Heart left ventricle (tissue), 7 donors: ENCODE data around the genes PRR23A and RASA2.

DNA sequence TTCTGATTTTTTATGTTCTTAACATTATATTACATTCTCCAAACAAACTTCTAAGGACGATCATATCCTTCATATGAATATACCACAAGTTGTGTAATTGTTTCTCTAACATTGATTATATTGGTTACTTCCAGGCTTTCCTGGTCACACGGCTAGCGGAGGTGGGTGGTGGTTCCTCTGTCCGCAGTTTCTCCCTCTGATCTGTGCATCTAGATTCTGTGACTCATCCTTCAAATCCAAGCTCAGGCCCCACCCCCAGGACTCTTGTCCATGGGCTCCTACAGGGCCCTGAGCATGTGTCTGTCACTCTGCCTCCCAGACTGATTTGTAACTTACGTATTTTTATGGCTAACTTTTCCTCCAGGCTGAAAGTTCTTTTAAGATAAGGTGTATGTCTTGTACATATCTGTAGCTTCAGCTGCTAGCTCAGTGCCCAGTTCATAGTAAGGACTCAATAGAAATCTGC, 7.9 kb downstream of the ESYT3 start:
- PRO-cap, 6 experiments, result no peak in any of the 6 experiments
- RAMPAGE, long total RNA, 2 experiments, result no peak in any of the 2 experiments
- RRBS, result no CpG with 5 or more reads among the region's 5 CpGs

DNA sequence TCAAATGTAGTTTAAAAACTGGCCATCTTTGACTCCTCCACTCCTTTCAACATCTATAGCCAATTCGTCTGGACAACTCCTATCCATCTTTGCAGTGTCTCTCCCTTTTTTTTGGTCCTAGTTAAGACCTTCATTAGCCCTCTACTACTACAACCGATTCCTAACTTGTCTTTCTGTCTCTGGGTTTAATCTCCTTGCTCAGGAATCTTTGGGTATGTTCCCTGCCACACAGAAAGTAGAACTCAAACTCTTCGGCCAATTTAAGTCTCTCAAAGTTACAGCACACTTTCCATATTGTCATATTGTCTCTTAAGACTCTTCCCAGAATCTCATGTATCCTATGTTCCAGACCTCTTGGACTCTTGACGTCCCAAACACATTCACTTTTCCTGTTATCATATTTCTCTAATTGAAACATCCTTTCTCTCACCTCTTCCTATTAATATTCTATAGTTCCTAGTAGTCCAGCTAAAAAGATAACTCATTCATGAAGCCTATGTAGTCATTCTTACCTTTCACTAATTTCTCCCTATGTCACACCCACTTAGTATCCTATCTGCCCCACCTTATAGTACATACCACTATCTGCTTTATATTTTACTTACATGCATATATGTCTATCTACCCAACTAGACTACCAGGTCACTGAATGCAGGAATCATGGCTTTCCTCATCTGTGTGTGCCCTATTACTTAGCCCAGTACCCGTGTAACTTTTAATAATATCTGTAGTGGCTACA, 59.1 kb downstream of the CEP70 start:
- PRO-cap, 6 experiments, result no peak in any of the 6 experiments
- RAMPAGE, long total RNA, 2 experiments, result no peak in any of the 2 experiments
- RRBS, result no CpG with 5 or more reads among the region's 5 CpGs

DNA sequence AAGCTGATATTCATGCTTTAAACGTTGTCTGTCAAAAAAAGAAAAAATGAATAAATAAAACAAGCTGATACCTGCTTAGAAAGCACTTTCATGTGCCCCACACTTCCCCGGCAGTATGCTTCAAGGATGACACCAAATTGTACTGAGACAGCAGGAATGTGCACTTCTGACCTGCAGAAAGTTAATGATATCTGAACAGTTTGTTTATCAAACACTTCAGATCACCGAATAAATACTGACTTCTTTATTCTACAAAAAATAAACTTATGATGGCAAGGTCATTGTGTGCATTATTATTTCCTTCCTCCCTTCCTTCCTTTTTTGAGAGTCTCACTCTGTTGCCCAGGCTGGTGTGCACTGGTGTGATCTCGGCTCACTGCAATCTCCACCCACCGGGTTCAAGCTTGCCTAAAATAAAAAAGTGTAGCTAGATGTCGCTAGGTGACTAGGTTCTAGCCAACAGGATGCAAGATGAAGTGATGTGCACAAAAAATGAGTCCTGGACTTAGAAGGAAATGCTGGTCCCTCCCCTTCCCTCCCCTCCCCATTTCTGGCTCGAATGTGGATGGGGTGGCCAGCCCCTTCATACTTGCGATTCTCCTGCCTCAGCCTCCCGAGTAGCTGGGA, 80.3 kb downstream of the FAIM start:
- PRO-cap, 6 experiments, result no peak in any of the 6 experiments
- RAMPAGE, long total RNA, 2 experiments, result no peak in any of the 2 experiments
- RRBS, result no CpG with 5 or more reads among the region's 9 CpGs

GRCh38 chr3:138833594-138834158, 1.1 kb downstream of the PIK3CB start:
- PRO-cap, 6 experiments, result no peak in any of the 6 experiments
- RAMPAGE, long total RNA, 2 experiments, result no peak in any of the 2 experiments
- RRBS, result no CpG with 5 or more reads among the region's 12 CpGs

DNA sequence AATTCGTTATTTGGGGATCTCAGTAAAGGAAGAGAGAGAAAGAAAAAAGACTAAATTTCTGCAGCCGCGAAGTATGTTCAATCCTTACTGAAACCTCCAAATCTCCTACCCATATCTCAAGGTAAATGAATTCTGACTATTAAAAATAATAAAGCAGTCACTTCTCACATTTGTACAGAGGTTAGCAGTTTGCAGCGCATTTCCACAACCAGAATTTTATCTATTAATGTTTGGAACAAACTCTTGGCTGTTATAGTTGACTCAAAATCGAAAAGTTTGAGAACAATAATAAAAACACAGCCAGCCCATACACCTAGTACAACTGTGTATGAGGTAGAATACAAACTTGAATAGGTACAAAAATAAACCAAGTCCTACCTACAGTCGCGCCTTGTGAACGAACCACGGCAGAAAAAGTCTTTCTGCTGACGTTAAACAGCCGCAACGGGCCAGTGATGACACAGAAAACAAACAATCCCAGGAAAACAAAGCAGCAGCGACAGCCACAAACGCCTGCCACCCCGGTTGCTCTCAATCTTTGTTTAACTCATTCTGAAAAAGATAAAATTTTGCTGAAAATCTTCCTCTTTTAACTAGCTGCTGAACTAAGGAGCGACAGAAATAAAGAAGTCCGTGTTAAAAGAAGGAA, 3.2 kb downstream of the FOXL2 start:
- PRO-cap, 6 experiments, result no peak in any of the 6 experiments
- RAMPAGE, long total RNA, 2 experiments, result no peak in any of the 2 experiments
- RRBS, result no CpG with 5 or more reads among the region's 17 CpGs

DNA sequence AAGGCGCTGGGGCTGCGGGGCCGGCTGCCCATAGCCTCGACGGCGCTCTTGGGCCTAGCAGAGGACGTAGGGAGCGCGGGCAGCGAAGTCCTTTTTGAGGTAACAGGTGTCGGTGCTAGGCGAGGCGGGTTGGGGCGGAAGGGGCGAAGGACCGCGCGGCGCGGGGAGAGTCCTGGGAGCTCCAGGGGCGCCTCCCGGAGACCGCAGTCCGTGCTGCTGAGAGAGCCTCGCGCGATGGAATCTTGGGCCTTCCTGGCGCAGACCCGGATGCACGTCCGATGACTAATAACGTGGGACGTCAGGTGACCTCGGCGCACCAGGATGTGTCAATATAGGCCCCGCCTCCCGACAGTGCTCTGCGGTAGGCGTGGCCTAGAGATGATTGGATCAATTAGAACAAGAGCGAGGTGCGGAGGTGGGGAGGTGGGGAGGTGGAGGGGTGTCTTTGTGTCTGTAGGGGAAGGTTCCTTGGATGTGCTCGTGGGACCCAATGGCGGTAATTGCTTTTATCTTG, at the start of gene PRR23A:
Gene PRR23A, minus strand, starts transcription at position 32 of the 514 bp plus-strand sequence.
- PRO-cap, 6 experiments, result no peak in any of the 6 experiments
- RAMPAGE, long total RNA, 2 experiments, result no peak in any of the 2 experiments
- RRBS, result 57% methylated on average over 4 of the region's 43 CpGs

DNA sequence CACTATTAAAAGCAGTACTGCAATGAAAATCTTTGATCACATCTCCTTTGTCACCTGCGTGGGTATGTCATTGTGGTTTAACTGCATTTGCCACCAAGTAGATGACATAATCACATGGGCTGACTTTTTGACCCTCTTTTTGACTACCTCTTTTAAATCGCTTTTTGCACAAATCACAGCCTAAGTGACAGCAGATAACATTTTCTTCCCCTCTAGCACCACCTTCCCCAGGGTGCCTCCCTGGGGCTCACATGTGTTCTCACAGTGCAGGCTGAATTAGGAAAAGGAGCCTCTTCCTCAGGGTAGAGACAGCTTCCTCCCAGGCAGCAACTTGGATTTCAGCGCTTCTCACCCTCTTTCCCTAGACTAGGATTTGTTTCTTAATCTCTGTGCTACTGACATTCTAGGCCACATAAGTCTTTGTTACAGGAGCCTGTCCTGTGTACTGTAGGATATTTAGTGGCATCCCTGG, 1.2 kb upstream of the RBP1 start:
- PRO-cap, 6 experiments, result no peak in any of the 6 experiments
- RAMPAGE, long total RNA, 2 experiments, result no peak in any of the 2 experiments
- RRBS, result no CpG with 5 or more reads among the region's 3 CpGs

DNA sequence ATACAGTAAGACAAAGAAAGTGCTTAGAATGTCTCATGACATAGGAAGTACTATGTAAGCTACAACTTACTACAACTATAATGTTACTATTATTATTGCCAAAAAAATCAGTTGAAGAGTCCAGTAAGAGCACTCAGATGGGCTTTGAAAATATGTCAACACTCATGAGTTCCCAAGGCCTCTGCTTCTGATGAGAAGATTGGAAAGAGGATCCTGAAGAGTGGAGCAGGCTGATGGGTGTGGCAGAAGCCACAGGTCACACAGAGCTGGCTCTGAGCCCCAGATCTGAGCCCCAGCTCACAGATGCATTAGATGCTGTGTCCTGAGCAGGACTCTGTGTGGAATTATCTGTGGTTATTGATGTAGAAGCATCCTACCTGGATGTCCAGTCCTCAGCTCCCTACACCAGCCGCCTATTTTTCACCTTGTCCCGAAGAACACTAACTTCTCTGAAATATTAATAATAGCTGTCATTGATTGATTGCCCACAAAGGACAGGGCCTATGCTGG, 65.6 kb downstream of the SPSB4 start:
- PRO-cap, 6 experiments, result no peak in any of the 6 experiments
- RAMPAGE, long total RNA, 2 experiments, result no peak in any of the 2 experiments
- RRBS, result no CpG with 5 or more reads among the region's 2 CpGs

- PRO-cap, 6 experiments, result no peak in any of the 6 experiments
- RAMPAGE, long total RNA, 2 experiments, result no peak in any of the 2 experiments
- RRBS, result no CpG with 5 or more reads among the region's 4 CpGs
Measured at GRCh38 chr3:141235981-141236180, 4.3 kb downstream of the PXYLP1 start.

DNA sequence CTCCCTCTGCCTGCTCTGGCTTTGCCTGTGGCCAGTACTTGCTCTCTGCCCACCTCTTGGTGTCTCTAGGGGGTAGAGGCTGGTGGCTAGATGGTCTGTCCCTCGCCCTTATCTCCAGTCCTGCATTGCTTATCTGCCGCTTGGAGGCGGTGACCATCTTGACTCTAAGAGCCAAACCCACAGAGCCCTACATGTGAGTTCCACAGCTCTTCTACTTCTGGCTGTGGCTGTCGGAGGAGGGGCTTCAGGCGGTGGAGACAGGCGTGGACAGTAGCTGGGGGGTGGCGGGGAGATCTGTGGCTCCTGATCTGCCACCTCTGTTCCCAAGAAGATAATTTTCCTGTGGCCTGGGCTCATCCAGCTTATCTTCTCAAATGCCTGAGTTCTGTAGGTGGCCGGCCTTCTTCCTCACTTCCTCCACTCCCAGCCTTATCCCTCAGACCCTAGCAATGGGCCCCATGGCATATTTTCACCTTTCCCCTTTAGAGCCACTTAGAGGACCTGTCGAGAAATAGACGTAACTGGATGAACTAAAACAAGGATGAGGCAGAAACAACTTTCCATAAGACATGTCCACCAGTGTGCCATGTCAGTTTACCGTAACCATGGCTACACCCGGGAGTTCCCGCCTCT, 55.5 kb upstream of the ZBTB38 start:
- PRO-cap, 6 experiments, result no peak in any of the 6 experiments
- RAMPAGE, long total RNA, 2 experiments, result no peak in any of the 2 experiments
- RRBS, result no CpG with 5 or more reads among the region's 13 CpGs

GRCh38 chr3:141331653-141332403, 36.5 kb upstream of the ZBTB38 start:
- PRO-cap, 6 experiments, result peak in 4 of 6 experiments; most common plus-strand start chr3:141332284 (in 4); most common minus-strand start chr3:141331826 (in 2)
- RAMPAGE, long total RNA, 2 experiments, result no peak in any of the 2 experiments
- RRBS, result no CpG with 5 or more reads among the region's 8 CpGs

- PRO-cap, 6 experiments, result peak in 1 of 6 experiments; most common minus-strand start chr3:141386759 (in 1)
- RAMPAGE, long total RNA, 2 experiments, result no peak in any of the 2 experiments
- RRBS, result no CpG with 5 or more reads among the region's 7 CpGs
Measured at GRCh38 chr3:141386610-141387476, 18.5 kb downstream of the ZBTB38 start.

DNA sequence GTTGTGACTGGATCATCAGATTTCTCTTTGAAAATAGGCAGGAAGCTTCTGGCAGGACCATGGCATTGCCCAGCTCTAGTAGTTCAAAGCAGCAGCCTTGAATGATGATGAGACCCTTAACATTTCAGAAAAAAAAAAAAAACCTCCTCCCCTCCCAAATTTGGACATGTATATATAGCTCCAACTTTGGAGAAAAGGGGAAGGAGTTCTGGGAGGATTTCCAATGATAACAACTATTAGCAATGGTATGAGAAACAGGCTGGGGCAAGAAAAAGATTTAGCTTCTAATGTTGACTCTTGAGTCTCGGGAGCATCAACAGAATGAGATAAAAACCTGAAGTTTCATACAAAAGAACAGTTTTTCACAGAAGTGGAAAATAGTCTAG, 44.9 kb upstream of the RASA2 start:
- PRO-cap, 6 experiments, result peak in 1 of 6 experiments; most common plus-strand start position 200 of the sequence (in 1)
- RAMPAGE, long total RNA, 2 experiments, result no peak in any of the 2 experiments
- RRBS, result no CpG with 5 or more reads among the region's 1 CpG

GRCh38 chr3:141486612-141487477, at the start of gene RASA2:
Gene RASA2 (plus strand): TSS chr3:141487027.
- PRO-cap, 6 experiments, result peak in 6 of 6 experiments; most common plus-strand start chr3:141487067 (in 4); most common minus-strand start chr3:141486859 (in 5)
- RAMPAGE, long total RNA, 2 experiments, result no peak in any of the 2 experiments
- RRBS, result 1% methylated on average over 45 of the region's 92 CpGs

GRCh38 chr3:141489092-141489613, 2.3 kb downstream of the RASA2 start:
- PRO-cap, 6 experiments, result no peak in any of the 6 experiments
- RAMPAGE, long total RNA, 2 experiments, result no peak in any of the 2 experiments
- RRBS, result no CpG with 5 or more reads among the region's 1 CpG

- PRO-cap, 6 experiments, result no peak in any of the 6 experiments
- RAMPAGE, long total RNA, 2 experiments, result no peak in any of the 2 experiments
- RRBS, result no CpG with 5 or more reads among the region's 1 CpG
Measured at GRCh38 chr3:141552917-141553725, 66.3 kb downstream of the RASA2 start.

DNA sequence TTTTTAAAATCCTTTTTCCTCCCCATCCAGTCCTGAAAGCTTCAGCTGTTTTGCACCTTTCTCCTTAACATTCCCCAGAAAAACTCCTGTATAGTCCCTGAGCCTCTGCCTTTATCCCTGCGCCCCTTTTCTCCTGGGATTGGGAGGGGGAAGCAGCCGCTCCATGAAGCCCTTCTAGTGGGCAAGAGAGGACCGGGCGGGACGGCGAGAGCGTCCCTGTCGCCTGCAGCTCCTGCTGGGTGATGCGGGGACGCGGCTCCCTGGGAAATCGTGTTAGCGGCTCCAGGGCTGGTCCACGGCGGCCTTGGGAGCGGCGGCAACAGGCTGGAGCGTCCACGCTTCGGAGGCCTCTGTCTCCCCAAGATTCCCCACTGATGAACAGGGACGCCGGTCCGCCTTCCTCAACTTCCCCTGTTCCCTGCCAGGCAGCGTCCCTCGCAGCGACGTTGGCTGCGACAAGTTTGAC, 78.4 kb upstream of the RNF7 start:
- PRO-cap, 6 experiments, result no peak in any of the 6 experiments
- RAMPAGE, long total RNA, 2 experiments, result no peak in any of the 2 experiments
- RRBS, result no CpG with 5 or more reads among the region's 28 CpGs

DNA sequence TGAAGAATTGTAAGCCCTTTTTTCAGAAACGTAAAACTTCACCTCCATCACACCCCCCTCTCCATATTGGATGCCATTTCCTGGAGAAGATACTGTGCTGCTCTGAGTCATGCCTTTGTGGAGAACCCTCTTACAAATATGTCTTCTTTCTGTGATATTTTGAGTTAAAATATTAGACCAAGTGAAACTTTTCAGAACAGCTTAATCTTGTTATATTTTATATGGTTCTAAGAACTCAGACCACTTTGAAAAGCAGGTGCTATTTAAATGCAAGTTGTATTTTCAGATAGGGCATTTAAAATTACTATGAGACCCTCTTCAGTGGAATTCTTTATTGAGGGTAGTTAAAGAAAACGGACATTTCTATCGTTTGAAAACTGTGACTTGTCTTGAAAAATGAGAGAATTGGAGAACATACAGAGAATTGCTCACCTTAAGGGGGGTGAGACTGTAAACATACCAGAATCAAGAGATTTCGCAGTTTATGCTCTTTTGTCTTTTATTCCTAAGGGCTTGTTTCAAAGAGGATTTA, 1.2 kb downstream of the RNF7 start:
- PRO-cap, 6 experiments, result no peak in any of the 6 experiments
- RAMPAGE, long total RNA, 2 experiments, result no peak in any of the 2 experiments
- RRBS, result no CpG with 5 or more reads among the region's 4 CpGs

GRCh38 chr3:141763451-141763767, 201 bp downstream of the GRK7 start:
- PRO-cap, 6 experiments, result no peak in any of the 6 experiments
- RAMPAGE, long total RNA, 2 experiments, result no peak in any of the 2 experiments
- RRBS, result no CpG with 5 or more reads among the region's 3 CpGs

- PRO-cap, 6 experiments, result no peak in any of the 6 experiments
- RAMPAGE, long total RNA, 2 experiments, result no peak in any of the 2 experiments
- RRBS, result no CpG with 5 or more reads among the region's 5 CpGs
Measured at GRCh38 chr3:141859712-141860274, 16.6 kb upstream of the ATP1B3 start.